Skin of body (tissue), 2 donors: ENCODE measurements around a stretch of chr2.

DNA sequence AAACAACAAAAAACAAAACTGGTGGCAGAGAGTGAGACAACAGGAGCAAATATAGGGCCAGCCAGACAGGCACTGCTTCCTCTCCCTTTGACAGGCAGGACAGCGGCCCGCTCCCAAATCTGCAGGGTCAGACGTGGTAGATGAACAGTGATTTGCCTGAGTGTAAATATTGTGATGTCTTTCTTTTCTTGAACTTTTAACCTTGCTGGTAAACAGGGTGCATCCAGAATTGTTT is 217.5 kb upstream of the PLGLB2 start:
- RAMPAGE, long total RNA: no peak

- RAMPAGE, long total RNA: no peak
Observed at GRCh38 chr2:88123692-88124931, 3.8 kb downstream of the FABP1 start.

DNA sequence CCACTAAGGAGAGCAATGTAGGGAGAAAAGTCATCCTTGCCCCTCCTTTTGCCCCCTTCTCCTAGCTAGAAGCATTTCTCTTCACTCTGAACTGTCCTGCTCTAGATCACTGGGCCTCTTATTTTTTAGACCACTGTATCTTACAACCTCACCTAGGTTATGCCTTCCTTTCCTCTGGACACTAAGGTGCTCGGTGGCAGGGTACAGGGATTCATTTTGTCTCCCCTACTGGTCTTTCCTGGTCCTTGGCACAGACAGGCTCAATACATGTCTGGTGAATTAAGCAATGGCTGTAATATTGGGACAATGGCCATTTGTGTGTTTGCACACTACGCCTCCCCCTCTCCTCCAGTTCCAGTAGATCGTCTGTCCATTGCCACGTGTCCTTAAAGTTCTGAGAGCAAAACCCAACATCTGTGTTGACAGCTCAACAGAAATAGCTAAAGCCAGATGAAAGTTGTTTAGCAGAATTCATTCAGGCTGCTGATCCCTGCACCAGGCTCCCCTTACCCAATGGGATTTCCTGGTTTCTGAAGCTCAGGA is 8.9 kb upstream of the FABP1 start:
- RAMPAGE, long total RNA: no peak

DNA sequence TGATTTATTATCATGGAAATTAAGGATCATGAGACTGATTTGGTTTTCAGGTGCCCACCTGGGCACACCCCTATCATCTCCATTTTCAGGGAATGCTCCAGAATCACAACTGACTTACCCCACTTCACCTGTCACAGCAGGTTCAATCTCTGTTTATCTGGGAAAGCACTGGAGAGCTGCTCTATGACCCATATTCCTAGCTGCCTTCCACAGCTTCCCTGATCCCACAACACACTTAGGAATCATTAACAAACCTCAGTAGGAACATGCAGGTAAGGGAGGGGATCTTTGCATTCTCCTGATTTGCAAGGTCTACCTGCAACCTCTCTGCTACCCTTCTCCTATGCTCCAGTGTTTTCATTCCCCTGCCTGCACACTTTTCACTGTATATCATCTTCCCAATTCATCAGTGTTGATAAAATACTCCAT is 18.7 kb upstream of the FABP1 start:
- RAMPAGE, long total RNA: no peak

DNA sequence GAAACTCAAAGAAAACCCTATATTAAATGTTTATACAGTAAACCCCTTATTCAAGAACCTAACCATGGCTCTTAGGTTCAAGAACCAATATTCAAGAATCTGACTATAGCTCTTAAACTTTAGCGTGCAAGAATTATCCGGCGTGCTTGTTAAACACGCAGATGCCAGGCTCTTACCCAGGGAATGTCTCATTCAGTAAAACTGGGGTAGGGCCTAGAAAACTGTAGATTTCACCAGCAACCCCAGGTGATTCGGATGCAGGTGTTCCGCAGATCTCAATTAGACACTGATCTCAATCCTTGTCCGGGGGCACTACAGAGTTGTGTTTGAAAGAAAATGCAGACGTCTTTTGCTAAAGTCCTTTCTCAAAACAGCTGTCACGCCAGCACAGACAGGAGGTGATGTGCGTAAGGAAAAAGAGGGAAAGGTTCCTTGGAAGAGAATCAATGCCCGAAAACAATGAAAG is 1.0 kb downstream of the EIF2AK3 start:
- RAMPAGE, long total RNA: no peak

DNA sequence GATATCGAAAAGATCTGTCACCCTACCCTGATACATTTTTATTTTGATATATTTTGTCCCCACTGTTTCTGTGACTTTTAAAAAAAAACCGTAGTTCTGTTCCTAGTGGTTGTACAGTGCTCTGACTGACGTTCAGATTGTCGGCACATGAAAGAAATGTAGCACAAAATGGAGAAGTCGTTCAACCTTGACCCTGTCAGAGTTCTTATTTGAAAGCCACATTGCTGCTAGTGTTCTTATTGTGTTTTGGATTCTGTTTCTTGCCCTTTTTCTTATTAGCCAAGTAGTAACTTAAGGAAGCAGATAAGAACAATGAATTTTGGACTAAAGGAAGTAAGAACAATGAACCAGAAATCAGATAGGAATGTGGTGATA is 45.8 kb downstream of the RPIA start:
- RAMPAGE, long total RNA: no peak

GRCh38 chr2:88765232-88766394 is 74.1 kb downstream of the RPIA start:
- RAMPAGE, long total RNA: no peak

- RAMPAGE, long total RNA: no peak
Observed at GRCh38 chr2:88782612-88783215, 91.2 kb downstream of the RPIA start.

DNA sequence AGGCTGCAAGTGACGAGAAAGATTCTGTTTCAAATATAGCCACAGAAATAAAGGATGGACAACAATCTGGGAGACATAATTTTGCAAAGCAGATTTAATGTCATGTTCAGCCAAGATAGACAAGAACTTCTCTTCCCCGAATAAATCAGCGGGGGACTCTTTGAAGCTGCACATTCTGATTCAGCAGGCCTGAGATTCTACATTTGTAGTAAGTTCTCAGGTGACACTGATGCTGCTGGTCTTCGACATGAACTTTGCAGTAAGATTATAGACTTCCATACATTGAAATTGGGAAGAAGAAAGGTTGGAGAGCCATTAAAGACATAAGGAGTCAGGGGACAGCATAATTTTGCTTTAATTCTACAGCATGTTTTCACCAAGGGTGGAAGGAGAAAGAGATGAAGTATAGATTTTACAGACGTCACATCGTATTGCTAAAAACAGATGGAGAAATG is 93.3 kb downstream of the RPIA start:
- RAMPAGE, long total RNA: no peak

GRCh38 chr2:88857751-88858958 is 166.7 kb downstream of the RPIA start:
- RAMPAGE, long total RNA: no peak

DNA sequence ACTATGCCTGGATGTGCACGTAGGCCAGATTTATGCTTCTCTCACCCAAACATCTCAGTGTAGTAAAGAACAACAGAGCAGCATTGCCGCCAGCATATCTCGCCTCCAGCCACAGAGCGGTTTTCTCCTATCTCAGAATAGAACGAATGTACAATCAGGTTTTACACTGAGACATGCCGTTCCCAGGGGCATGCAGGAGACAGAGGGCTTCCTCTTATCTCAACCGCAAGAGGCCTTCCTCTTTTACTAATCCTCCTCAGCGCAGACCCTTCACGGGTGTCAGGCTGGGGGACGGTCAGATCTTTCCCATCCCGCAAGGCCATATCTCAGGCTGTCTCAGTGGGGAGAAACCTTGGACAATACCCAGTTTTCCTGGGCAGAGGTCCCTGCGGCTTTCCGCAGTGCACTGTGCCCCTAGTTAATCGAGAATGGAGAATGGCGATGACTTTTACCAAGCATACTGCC is 175.4 kb downstream of the RPIA start:
- RAMPAGE, long total RNA: no peak

GRCh38 chr2:88947583-88948195 is 256.2 kb downstream of the RPIA start:
- RAMPAGE, long total RNA: no peak

DNA sequence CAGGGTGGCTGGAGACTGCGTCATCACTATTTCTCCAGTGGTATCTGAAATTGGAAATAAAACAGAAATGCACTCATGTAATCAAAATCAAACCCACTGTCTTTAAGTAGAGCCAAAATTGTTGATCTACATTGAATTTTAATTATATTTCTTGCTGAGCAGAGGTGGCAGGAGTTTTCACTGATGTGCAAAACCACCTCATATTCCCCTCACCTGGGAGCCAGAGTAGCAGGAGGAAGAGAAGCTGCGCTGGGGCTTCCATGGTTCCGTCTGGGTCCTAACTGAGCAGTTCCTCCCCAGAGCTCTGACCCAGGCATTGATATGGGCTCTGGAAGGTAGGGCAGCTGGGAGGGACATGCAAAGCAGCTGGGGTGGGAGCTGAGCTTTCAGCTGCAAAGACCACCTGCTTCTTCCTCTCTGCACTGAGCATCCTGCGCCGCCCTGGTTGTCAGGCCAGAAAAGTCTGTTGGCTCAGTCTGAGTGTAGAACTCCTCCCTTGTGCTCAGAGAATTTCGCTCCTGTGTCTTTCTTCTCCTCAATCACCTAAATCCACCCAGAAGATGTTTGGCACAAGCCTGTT is 394.0 kb downstream of the RPIA start:
- RAMPAGE, long total RNA: no peak

DNA sequence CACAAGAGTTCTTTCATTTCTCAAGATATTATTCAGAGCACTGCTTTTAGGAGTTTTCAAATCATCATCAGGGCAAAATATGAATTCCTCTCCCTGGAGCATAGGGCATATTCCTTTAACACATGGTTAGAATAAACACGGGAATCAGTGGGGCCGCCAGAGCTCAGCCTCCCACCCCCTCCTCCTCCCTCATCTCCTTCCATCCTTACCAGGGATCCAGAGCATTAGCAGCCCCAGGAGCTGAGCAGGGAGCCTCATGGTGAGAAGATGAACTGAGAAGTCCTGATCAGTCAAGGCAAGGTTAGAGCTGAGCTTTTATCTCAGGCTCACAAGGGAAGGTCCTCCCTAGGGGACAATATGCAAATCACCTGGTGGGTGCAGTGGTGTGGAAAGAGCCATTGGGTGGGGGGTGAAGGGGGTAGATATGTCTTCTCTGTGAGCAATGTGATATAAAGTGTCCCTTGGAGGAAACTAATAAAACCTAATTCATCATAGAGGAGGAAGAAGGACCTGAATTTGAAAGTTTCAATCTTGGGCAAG is 543.3 kb downstream of the RPIA start:
- RAMPAGE, long total RNA: no peak

- RAMPAGE, long total RNA: no peak
Observed at GRCh38 chr2:95109684-95110164, 11.9 kb downstream of the MRPS5 start.

DNA sequence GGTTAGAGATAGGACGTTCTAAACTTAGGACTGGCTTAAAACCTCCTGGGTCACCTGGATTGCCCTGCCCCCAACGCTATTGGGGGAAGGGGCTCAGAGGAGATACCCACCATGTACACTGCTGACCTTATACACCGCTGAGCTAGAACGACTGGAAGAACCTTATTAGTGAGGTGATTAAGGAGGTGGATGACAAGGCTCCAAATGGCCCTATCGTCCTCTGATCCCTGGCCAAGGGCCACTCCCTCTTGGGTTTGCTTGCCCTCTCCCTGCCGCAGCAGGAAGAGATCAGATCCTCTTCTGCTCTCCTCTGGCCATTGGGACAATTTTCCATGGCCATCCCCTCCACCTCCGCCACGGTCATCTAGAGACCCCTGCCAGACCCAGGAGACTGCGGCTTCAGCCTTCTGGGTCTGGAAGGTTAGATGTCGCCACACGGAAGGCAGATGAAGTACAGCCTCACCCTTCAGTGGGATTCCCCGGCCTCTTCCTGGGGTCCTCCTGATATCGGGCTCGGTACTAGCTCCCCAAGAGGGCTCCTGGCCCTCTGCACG is 1.2 kb downstream of the ZNF514 start:
- RAMPAGE, long total RNA: no peak

GRCh38 chr2:95275594-95276210 is 1.5 kb downstream of the PROM2 start:
- RAMPAGE, long total RNA: no peak

DNA sequence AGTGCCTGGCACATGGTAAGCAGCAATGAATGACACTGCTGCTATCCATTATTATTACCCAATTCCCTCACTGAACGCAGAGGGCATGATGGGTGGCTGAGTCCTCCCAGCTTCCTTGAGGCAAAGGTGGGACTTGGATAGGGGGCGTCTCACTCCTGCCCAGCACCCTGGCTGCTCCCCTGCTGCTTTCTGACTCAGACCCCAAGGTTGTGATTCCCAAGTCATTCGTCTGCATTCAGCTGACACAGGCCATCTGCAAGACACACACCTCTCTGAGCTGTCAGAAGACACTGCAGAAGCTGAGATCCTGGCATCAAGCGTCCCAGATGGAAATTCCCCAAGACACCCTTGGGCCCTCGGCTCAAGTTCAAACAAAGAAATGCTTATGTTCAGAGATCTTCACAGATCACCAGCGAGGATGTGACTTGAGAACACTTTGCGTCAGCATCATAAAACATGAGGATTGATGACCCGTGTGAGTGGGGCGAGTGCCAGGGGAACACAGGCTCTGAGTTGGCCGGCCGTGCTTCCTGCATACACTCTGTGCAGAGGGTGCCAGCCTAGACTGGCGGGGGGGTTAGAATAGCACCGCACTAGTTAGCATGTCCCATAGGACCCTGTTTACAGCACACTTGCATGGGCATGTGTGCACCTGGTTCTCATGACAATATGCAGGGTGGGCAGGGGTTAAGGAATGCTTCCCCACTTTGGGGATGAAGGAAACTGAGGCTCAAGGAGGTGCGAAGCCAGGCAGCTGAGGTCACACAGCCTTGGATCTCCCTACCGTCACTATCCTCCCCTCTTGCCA is 36.7 kb downstream of the KCNIP3 start:
- RAMPAGE, long total RNA: no peak

DNA sequence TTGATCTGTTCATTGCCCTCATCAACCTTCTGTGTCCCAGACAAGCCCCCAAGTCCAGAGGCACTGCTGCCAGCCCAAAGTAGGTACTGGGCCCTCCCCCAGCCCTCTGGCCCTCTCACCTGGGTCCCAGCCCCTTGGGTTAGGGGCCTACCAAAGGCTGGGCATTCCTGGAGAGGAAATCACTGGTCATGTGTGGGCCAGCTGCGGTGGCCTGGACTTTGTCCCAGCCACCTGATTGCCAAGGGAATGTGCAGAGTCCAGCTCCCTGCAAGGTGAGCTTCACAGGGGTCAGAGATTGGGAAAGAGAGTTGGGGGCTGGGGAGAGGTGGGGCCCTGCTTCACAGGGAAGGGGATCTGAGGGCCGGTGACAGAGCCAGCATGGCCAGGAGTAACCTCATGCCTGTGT is 12.0 kb upstream of the FAHD2A start:
- RAMPAGE, long total RNA: no peak

DNA sequence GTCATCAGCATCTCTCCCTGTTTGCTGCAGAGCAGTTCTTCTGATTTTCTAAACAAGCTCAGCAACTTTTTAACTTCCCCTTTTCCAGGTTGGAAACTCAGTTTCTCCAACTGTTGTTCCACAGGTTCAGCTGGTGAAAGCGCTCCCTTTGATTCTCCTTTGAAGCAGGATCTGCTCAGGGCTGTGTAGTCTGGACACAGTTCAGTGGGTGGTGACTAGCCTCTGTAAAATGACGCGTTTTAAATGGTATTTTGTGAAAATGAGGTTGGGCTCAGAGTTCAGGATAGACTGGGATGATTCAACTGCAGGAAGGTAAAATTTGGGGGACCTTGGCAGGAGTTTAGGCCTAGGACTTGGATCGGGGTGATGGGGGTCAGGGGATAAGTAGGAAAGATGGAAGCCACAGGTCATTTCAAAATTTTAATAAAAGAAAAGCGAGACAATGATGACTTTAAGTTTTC is 106.4 kb downstream of the TRIM43 start:
- RAMPAGE, long total RNA: no peak